ENCODE measurements around the genes RUSF1, TP53TG3F and GPT2.

DNA sequence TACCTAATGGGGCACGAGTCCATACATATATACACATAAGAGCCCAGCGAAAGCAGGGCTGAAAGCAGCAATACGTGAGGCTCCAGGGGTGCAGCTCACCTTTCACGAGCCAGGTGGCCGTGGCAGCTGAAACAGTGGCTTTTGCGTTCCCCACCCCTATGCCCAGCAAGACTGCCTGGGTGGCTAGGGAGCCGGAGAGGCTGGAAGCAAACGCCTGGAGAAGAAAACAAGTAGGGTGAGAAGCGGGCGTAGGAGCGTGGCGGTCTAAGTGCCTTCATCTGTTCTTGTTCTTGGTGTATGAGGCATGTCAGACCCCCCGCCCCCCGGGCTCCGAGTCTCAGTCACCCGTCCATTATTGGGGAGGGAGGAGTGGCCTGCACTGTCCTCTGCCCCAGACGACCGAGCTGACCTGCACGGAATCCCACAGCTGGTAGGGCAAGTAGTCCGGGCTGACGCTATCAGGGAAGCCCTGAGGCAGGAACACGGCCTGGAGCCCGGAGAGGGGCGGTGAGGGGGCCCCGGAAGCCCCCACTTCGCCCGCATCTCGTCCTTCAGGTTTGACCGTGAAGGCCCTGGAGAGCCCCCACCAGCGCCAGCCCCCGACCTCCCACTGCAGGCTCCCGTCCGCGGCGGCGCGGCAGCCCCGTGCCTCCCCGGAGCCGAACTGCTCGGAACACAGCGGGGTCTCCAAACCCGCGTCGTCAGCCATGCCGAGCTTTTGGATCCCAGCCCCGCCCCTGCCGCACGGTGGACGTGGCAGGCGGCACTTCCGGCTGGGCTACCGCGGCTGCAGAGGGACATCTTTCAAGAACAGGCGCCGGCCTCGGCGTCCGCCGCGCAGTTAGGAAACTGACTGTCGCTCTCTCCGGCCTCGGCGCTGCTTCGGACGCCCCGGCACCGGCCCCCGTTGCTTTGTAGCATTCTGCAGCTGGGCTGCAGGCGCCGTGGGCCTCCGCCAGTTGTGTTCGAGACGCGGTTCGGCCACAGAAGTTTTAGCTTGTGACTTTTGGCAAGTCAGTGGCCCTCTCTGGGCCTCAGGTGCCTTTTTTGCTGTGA, at the start of gene RUSF1:
Gene RUSF1 (minus strand): TSS at position 727 of the 1,056 bp plus-strand sequence.
- RRBS, result 3% methylated on average over 16 of the region's 77 CpGs

DNA sequence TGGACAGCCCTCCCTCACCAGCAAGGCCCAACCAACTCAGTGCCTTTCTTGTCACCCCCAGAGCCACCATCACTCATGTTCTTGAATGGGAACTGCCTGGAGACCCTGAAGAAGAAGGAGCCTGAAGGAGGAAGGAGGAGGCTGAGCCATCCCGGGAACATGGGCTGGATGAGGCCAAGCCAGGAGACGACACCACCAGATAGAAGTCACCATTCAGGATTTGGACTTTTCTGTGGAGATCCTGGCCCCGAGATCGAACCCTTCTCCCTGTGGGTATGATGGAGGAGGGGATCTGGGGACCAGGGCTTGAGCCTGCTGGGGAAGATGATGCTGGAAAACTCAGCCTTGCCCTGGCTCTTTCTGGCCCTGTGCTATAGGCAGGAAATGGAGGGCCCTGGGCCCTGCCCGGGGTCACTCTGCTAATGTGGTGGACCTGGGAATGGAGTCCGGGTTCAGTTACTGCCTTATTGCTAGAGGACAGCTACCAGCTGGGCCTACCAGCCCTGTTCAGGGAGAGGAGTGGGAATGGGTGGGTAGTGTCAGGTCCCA, 9.9 kb upstream of the KRBOX5 start:
- RRBS, result no CpG with 5 or more reads among the region's 6 CpGs

DNA sequence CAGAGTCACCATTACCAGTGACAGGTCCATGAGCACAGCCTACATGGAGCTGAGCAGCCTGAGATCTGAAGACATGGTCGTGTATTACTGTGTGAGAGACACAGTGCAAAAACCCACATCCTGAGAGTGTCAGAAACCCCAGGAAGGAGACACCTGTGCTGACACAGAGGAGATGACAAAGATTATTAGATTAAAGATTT, 78.7 kb downstream of the ZNF267 start:
- RRBS, result no CpG with 5 or more reads among the region's 1 CpG

DNA sequence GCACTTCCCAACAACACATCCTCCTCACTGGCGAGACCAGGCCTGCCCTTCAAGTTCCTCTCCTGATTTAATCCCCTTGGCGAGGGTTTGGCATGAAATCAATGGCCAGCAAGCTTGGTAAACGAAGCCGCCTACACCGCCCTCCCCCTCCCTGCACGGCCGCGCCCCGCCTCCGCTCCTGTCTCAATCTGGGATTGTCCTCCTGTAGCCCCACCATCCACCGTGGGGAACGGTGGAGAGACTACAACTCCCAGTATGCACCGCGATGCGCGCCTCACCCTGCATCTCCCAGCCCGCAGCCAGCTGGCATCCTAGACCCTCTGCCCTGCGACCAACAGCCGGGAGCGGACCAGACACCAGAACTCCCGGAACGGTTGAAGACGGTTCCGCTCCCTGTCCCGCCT, at the start of gene TP53TG3F:
Gene TP53TG3F (plus strand): TSS at position 198 of the 404 bp plus-strand sequence.
- RRBS, result no CpG with 5 or more reads among the region's 25 CpGs

GRCh38 chr16:34160762-34161893, 701.7 kb downstream of the TP53TG3F start:
- RRBS, result 23% methylated on average over 9 of the region's 50 CpGs

- RRBS, result no CpG with 5 or more reads among the region's 41 CpGs
These were observed 2046.7 kb downstream of the TP53TG3F start for GRCh38 chr16:35505972-35506662.

DNA sequence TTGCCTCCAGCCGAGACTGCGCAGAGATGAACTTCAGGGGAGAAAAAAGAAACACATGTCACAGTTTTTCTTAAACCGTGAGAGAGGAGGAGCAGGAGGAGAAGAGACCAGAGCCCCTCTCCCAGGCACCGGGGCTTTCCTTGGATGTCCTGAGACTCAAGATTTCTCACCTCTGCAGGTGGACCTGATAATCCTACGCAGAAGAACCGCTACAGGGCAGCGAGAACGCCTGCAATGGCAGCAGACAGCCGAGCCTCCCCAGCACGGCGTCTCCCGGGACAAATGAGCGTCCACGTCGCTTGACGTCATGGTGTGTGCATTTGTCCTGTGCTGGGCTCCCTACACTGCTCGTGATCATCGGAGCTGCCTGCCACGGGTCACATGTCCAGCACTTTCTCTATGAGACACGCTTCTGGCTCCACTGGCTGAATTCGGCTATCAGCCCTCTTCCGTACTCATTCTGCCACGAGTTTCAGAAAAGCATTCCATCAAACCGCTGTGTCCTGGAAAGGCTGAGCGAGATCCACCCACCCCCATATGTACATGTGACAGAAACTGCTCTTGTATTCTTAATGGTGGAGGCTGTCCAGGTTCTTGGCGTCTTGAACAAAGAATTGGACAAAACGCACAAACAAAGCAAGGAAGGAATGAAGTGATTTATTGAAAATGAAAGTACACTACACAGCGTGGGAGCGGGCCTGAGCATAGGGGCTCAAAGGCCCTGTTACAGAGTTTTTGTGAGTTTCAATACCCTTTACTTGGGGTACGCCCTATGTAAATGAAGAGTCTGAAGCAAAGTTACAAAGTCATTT, 28.4 kb upstream of the SHCBP1 start:
- RRBS, result no CpG with 5 or more reads among the region's 30 CpGs

DNA sequence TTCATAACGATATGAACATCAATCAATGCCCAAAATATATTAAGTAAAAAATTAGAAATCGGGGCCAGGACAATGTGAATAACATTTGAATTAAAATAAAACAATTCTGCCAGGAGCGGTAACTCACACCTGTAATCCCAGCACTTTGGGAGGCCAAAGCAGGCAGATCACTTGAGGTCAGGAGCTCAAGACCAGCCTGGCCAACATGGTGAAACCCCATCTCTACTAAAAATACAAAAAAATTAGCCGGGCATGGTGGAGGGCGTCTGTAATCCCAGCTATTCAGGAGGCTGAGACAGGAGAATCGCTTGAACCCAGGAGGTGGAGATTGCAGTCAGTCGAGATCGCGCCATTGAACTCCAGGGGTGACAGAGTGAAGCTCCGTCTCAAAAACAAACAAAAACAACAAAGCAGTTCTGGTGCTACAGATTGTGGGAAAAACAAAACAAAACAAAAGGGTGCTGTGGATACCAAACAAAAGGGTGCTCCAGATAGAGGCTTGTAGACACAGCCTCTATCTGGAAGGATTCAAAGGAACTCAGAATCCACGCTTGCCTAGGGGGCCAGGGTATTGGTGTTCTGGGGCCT, 2.7 kb downstream of the MYLK3 start:
- RRBS, result no CpG with 5 or more reads among the region's 11 CpGs

GRCh38 chr16:46761785-46762188, 13.6 kb upstream of the MYLK3 start:
- RRBS, result no CpG with 5 or more reads among the region's 5 CpGs

DNA sequence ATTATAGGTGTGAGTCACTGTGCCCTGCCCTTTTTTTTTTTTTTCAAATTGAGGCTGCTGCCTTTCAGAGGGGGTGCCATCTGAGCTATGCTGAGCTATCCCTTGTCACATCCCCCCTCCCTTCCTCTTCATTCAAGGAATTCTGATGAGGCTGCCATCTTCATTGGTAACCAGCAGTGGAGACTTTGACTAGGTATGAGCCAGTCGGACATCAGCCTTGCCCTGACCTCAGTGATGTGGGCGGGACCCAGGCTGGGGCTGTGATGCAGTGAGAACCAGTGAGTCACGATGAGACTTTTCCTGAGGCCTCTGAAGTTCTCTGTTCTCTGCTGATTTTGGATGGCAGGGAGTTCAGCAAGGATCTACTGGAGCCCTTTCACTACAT, 24.4 kb upstream of the GPT2 start:
- RRBS, result no CpG with 5 or more reads among the region's 3 CpGs

DNA sequence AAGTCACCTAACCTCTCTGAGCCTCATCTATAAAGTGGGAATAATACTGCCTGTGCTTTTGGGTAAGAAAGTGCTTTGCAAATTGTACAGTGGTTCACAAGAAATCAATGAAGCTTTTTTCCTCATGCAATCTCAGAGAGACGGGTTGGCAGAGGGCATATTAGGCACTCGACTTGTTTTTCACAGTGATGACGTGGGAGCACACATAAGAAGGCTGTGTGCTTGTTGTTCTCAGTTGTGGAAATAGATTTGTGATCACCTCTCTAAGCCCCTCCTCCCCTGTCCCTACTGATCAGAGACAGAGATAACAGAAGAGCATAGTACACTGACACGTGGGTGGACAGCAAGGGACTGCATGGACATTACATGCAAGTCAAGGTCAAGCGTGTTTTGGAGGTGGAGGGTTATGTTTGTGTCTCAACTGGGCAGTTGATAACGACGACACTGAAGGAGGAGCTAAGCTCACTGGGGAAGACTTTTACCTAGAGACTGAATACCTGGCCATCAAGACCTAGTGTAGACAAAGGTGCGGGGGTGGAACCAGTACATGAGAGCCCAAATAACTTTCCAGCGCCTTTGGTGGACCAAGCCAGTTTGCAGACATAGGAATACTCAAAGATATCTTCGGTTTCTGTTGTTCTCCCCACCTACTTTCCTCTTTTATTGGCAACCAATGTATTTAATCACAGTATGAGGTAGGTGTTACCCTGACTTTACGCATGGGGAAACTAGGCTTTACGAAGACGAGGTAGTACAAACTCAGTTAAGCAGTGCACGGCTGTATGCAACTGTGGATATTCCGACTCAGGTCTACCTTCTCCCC, 1.6 kb upstream of the GPT2 start:
- RRBS, result no CpG with 5 or more reads among the region's 15 CpGs

DNA sequence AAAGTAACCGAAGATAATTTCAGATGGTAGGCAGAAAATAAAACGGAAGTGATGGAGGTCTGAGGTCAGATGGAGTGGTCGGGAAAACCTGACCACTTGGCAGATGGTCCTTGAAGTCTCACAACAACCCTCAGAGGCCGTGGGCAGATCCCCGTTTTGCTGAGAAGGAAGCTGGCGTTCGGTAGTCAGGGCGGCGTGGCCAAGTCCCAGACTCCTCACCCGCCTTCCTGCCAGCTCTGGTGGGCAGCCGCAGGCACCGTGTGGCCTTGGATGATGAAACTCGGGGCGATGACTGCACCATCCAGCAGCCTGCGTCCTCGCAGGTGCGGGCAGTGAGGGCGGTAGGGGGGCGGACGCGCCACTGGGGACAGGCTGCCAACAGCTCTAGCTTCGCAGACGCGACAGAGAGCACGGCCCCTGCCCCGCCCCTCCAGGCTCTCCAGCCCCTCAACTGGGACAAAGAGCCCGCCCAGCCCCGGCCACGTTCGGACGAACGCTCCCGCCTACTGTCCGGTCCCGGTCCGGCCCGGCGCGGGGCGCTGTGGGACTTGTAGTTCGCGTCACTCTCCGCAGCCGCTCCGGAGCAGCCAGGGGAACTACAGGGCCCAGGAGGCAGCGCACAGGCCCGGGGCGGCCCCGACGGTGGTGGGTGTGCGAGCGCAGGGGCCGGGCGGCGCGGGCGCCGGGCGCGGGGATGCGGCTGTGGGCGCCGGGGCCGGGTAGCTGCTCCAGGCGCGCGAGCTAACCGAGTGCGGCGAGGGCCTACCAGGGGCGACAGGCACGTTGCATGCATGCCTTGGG, at the start of gene GPT2:
Gene GPT2 (plus strand): TSS at position 673 of the 801 bp plus-strand sequence.
- RRBS, result 1% methylated on average over 22 of the region's 72 CpGs

DNA sequence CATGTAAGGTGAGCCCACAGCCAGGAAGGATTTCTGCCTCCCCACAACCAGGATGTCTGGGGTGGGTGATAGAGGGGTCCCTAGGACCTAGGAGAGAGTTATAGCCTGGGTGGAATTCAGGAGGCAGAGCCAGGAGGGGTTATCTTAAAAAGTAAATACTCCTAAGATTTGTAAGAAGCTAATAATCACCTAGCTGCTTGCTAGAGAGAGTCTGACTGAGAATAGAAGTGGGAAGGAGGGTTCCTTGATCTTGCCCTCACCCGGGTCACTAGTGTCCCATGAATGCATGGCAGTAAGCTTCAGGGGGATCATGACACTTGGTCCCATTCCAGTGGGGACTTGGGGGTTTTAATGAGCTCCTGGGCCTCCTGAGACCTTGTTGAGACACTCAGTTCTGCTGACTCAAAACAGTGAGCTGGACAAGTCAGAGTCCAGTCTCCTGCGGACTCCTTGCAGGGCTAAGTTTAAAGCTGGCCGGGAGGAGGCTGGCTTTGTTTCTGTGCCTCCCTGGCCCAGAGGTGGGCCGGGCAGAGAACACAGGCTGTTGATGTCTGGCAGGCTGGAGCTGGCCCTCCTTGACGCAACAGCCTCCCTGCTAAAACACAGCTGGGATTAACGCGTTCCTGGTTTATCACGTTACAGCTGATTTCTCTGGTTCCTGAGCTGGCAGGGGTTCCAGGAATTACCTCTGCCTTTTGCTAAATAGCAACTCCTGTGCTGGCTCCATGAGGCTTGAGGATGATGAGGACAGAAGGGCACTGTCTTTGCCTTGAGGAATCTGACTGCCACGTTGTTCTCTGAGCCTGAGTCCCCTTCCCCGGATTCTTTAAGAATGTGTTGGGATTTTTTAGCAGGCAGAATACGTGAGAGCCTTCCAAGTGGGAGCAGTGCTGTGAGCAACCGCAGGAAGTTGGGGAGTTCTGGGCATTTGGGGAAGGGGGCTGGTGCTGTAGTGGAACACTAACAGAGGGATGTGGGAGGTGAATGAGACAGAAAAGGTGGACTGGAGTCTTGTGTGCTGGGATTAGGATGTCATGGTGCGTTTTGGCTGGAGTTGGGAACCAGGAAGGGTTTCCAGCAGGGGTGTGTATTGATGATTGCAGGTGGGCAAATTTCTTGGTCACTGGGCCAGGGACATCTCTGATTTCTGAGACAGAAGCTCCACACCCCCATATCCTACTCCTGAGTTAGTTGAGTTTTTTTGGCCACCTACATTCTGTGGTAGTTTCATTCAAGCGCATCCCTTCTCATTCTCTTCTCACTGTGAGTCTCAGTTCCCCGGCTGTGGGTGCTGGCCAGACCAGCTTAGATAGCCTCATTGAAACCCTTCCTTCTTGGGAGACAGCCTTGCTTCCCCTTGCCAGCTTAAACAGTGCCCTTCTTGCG, 2.0 kb downstream of the GPT2 start:
- RRBS, result 12% methylated on average over 2 of the region's 16 CpGs

- RRBS, result no CpG with 5 or more reads among the region's 18 CpGs
These were observed 39.7 kb downstream of the GPT2 start for GRCh38 chr16:46923667-46924514.

DNA sequence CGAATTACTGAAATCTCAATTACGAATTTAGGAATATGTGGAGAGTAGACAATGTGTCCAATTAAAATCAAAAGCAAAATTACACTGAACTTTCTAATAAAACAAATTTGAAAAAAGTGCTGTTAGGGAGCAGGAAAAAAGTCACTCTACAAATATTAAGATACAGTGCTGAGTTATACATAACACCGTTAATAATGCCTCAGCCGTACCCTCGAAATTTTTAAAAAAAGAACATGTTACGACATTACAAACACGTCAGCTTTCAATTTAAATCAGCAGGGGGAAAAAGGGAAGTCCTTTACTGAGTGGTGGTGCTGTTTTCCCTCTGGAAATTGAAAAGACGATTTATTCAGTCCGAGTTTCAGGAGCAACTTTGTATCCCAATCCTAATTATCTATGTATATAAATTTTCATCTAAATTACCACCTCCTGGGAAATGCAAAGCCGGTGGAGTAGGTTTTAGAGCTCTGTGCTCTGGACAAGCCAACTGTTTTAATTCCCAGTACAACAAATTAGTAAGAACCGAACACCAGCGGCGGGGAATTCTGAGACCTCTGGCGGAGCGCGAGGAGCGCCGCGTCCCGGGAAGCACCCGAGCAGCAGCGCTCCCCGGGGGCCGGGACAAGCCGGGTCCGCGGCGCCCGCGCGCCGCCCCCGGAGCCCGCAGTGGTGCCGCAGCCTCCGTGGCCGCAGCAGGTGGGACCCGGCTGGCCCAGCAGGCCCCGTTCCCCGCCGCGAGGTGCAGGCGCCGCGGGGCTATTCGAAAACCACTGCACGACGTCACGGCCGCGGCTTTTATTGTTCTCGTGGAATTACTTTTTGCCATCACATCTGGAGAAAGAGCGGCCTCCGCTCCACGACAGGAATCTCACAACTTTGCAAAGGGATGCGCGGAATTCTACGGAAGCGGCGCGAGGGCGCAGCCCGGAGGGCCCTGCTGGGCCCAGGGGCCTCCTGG, 1.1 kb downstream of the NETO2 start:
- RRBS, result 2% methylated on average over 7 of the region's 63 CpGs

DNA sequence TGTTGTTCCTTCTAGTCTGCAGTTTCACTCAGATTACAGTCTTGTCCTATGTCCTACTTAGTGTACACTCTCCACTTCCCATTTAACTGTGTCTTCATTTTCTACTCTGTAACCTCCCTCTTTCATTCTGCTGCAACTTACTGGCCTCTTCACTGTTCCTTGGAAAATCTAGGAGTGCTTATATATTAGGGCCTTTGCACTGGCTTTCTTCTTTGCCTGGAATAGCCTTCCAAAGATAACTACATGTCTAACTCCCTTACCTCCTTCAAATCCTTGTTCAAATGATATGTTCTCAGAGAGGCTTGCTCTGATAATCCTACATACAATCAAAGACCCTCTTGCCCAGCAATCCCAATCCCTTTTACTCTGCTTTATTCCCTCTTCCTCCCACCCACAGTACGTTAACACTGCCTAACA, 29.1 kb upstream of the NETO2 start:
- RRBS, result no CpG with 5 or more reads among the region's 1 CpG

- RRBS, result no CpG with 5 or more reads among the region's 9 CpGs
These were observed 68.8 kb downstream of the ITFG1 start for GRCh38 chr16:47391909-47392605.

DNA sequence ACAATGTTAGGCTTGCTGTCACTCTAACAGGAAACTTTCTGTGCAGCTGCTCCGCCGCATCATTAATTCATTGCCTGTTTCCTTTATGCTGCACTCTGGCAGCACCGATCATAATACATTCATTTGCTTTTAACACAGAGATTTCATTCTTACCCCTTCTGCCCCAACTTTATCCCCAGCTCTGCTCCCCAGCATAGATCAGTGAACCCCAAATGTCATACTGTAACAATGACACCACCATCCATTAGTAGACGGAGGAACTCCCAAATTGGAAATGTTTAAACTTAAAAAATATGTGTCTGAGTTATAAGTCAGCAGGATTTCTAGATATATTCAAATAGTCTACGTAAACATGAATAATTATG, 110.2 kb downstream of the ABCC12 start:
- RRBS, result no CpG with 5 or more reads among the region's 5 CpGs

DNA sequence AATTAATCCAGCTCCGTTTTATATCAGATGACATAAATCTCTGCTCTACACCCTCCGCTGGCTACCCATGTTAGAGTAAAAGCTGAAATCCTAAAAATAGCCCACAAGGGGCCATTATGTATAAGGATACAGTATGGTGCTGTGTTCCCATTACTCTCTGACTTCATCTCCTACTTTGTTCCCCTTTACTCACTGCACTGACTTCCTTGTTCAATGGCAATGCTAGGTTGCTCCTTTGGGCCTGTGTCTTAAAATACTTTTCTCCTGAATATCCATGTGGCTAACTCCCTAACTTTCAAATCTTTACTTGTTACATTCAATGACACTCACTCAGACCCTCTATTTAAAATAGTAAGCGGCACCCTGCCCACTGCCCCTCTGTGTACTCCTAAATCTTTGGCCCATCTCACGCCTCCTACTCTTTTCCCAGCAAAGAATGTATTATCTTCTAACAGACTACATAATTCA, 11.5 kb downstream of the SIAH1 start:
- RRBS, result no CpG with 5 or more reads among the region's 4 CpGs

- RRBS, result no CpG with 5 or more reads among the region's 12 CpGs
These were observed 8.7 kb upstream of the SIAH1 start for GRCh38 chr16:48393729-48394431.

Data from renal cortical epithelial cell (primary cell).